Hair follicle dermal papilla cell (primary cell): ENCODE results near the genes PLEKHJ1 and AMH.

GRCh38 chr19:2097077-2097202 is 225 bp downstream of the IZUMO4 start:
- CAGE, long polyA plus RNA = no peak

GRCh38 chr19:2149722-2150836 is 1.3 kb downstream of the AP3D1 start:
- CAGE, long polyA plus RNA = no peak

- CAGE, long polyA plus RNA = no peak
Measured at GRCh38 chr19:2164326-2164961, 711 bp downstream of the DOT1L start.

- CAGE, long polyA plus RNA = no peak
Measured at GRCh38 chr19:2196939-2197768, 33.4 kb downstream of the DOT1L start.

GRCh38 chr19:2215282-2215790 is 20.8 kb downstream of the PLEKHJ1 start:
- CAGE, long polyA plus RNA = no peak

GRCh38 chr19:2236107-2236965 is at the start of gene PLEKHJ1:
Gene PLEKHJ1, minus strand, starts transcription at chr19:2236329.
- CAGE, long polyA plus RNA = no peak

GRCh38 chr19:2236966-2237202 is 260 bp downstream of the SF3A2 start:
- CAGE, long polyA plus RNA = no peak

DNA sequence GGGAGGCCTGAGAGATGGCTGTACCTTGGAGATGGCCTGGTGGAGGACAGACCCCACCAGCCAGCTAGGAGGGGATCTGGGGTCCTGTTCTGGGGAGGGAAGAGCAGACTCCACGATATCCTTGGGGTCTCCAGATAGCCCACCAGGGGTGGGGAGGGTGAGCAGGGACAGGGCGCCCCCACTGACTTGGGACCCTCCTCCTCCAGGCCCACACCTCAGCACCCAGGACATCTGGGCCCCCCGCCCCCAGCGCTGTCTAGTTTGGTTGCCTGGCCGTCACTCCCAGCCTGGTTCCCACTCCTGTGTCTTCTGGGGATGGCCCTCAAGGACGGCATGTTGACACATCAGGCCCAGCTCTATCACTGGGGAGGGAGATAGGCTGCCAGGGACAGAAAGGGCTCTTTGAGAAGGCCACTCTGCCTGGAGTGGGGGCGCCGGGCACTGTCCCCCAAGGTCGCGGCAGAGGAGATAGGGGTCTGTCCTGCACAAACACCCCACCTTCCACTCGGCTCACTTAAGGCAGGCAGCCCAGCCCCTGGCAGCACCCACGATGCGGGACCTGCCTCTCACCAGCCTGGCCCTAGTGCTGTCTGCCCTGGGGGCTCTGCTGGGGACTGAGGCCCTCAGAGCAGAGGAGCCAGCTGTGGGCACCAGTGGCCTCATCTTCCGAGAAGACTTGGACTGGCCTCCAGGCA is at the start of gene AMH:
TSS of gene AMH (plus strand) at position 541 of the 695 bp plus-strand sequence.
- CAGE, long polyA plus RNA = no peak

GRCh38 chr19:2329454-2330102 is 1.1 kb downstream of the SPPL2B start:
- CAGE, long polyA plus RNA = no peak

GRCh38 chr19:2394332-2394734 is 33.1 kb downstream of the TIMM13 start:
- CAGE, long polyA plus RNA = no peak

- CAGE, long polyA plus RNA = no peak
Measured at GRCh38 chr19:2423043-2423596, 4.3 kb downstream of the TIMM13 start.

DNA sequence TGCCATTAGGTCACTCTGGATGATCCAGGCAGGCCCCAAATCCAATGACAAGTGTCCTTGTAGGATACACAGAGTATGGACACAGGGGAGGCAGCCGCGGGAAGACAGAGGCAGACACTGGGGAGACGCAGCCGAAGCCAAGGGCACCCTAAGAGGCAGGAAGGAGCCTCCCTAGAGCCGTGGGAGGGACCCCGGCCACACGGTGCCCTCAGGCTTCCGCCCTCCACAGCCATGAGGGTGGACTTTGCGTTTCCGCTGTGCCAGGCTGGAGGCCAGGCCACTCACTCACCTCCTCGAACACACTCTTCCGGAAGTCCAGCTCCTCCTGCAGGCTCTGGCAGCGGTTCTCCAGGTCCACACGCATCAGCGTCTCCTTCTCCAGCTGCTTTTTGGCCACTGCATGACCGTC is 10.5 kb upstream of the TIMM13 start:
- CAGE, long polyA plus RNA = no peak

DNA sequence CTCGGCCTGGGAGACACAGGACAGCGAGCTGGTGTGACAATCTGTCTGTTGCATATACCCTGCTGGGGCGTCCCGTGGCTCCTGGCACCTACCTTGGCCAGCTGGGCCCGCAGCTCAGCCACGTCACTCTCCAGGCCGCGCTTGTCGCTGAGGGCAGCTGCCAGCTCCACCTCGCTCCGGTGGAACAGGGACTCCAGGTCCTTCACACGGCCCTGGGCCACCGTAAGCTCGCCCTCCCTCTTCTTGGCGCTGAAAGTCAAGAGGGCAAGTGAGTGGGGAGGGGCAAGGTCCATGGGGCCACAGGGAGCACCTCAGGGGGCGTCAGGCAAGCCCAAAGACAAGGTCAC is 10.9 kb upstream of the TIMM13 start:
- CAGE, long polyA plus RNA = no peak

- CAGE, long polyA plus RNA = no peak
Measured at GRCh38 chr19:2503445-2504417, 27.8 kb downstream of the GADD45B start.

- CAGE, long polyA plus RNA = no peak
Measured at GRCh38 chr19:2539796-2540374, 64.0 kb downstream of the GADD45B start.

GRCh38 chr19:2575942-2576595 is 100.1 kb downstream of the GADD45B start:
- CAGE, long polyA plus RNA = no peak

GRCh38 chr19:2757107-2757506 is 17.3 kb upstream of the SLC39A3 start:
- CAGE, long polyA plus RNA = no peak

- CAGE, long polyA plus RNA = no peak
Measured at GRCh38 chr19:2790610-2791417, 5.5 kb downstream of the THOP1 start.

DNA sequence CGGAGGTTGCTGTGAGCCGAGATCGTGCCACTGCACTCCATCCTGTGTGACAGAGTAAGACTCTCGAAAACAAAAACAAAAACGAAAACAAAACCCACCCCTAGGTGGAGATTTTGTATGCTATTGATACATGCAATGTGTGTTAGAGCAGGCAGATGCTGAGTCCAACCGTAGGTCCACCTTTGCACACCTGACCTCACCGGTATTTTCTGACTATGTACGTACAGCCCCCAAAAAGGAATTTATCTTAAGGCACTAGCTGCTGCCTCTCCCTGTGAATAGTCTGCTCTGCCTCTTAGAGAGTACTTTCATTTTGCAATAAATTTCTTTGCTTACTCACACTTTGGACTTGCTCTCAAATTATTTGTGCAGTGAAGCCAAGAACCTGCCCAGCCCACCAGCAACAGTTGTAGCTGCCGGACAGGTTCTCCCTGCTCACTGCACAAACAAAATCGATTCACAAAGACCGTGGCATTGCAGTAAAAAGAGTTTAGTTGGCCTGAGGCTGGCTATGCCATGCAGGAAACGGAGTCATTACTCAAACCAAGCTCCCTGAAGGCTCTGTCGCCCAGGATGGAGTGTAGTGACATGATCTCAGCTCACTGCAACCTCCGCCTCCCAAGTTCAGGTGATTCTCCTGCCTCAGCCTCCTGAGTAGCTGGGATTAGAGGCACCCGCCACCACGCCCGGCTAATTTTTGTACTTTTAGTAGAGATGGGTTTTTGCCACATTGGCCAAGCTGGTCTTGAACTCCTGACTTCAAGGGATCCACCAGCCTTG is 8.3 kb upstream of the ZNF77 start:
- CAGE, long polyA plus RNA = no peak

GRCh38 chr19:3084775-3085251 is 9.3 kb upstream of the GNA11 start:
- CAGE, long polyA plus RNA = no peak